Cardiac ventricle fibroblast (primary cell): ENCODE results near the gene HSP90AA1.

DNA sequence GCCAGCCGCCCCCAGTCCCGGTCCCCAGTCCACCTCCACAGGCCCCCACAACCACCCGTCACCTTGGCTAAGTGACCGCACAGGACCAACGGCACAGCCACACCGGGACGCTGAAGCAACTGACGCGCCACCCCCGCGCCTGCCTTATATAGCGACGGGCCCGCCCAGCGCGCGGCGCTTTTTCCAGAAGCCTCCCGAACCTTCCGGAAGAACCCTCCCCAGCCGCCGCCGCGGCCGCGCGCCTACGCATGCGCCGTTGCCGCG is at the start of gene HSP90AA1:
Gene HSP90AA1 (minus strand): TSS at position 121 of the 264 bp plus-strand sequence.
- RAMPAGE, long total RNA = no peak

GRCh38 chr14:102088172-102088885 is 1.5 kb upstream of the HSP90AA1 start:
- RAMPAGE, long total RNA = no peak

GRCh38 chr14:102191004-102191582 is 51.4 kb downstream of the WDR20 start:
- RAMPAGE, long total RNA = no peak

GRCh38 chr14:102510754-102511165 is 1.2 kb upstream of the ANKRD9 start:
- RAMPAGE, long total RNA = no peak

DNA sequence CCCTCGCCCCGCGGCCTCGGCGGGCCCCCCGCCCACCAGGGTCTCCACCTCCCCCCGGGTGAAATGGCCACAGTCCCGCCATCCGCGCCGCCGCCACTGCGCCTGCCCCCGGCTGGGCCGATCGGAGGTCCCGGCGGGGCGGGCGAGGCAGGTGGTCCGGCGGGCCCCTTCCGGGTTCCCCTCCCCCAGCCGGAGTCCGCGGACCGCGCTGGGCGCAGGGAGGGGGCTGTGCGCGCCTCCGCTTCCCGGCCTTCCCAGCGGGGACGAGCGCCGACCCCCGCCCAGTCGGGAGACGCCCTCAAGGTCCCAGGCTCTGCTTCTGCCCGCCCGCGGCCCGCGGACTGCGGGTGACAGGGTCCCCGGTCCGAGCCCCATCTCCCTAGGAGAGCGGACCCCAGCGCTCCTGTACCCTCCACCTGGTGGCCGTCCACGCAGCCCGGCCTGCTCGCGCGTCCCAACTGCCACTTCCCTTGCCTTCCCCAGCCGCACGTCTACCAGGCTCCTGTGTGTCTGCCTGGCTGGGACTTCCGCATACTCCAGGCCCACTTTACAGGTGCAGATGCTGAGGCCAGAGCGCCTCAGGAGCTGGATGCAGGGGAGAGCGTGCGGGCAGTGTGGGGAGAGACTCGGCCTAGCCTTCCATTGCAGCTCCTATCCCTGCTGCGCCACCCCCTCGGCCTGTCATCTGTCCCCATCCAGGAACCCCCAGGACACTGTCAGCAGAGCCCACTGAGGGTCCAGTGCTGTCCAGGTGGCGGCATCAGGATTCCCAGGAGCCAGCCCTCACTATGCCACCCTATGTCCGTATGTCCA is 7.8 kb upstream of the ANKRD9 start:
- RAMPAGE, long total RNA = no peak

GRCh38 chr14:102544054-102544294 is 34.4 kb upstream of the ANKRD9 start:
- RAMPAGE, long total RNA = no peak

- RAMPAGE, long total RNA = no peak
Observed at GRCh38 chr14:102662944-102663525, 70.6 kb downstream of the RCOR1 start.

- RAMPAGE, long total RNA = no peak
Observed at GRCh38 chr14:102768246-102768641, 9.0 kb upstream of the TRAF3 start.

GRCh38 chr14:102778771-102778988 is 1.4 kb downstream of the TRAF3 start:
- RAMPAGE, long total RNA = no peak

GRCh38 chr14:102848898-102849573 is 71.8 kb downstream of the TRAF3 start:
- RAMPAGE, long total RNA = no peak

GRCh38 chr14:102882926-102883378 is 39.5 kb upstream of the AMN start:
- RAMPAGE, long total RNA = no peak

GRCh38 chr14:102893413-102894256 is 28.8 kb upstream of the AMN start:
- RAMPAGE, long total RNA = no peak

- RAMPAGE, long total RNA = no peak
Observed at GRCh38 chr14:102931932-102933151, 9.9 kb downstream of the AMN start.

DNA sequence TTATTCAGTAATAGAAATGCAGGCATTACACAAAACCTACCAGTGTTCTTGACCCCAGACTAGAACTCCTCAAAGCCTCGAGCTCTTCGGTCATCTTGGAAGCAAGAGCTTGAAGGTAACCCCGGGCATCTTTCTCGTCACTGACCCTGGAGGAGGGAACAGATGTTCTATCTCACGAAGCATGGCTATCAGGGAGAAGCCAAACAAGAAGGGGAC is 43.7 kb downstream of the AMN start:
- RAMPAGE, long total RNA = no peak

DNA sequence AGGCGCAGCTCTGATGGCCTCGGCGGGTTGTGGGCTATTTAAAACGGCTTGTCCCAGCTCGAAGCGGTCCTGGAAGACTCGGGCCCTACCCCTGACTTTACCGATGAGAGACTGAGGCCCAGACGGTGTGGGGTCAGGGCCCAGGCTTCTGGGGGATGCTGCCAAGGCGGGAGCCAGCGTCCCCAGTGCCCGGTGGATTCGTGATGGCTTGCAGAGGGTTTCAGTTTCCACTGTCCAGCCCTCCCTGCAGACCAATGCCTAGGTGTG is 654 bp upstream of the CDC42BPB start:
- RAMPAGE, long total RNA = no peak

GRCh38 chr14:103098473-103098983 is 4.0 kb downstream of the EXOC3L4 start:
- RAMPAGE, long total RNA = no peak

DNA sequence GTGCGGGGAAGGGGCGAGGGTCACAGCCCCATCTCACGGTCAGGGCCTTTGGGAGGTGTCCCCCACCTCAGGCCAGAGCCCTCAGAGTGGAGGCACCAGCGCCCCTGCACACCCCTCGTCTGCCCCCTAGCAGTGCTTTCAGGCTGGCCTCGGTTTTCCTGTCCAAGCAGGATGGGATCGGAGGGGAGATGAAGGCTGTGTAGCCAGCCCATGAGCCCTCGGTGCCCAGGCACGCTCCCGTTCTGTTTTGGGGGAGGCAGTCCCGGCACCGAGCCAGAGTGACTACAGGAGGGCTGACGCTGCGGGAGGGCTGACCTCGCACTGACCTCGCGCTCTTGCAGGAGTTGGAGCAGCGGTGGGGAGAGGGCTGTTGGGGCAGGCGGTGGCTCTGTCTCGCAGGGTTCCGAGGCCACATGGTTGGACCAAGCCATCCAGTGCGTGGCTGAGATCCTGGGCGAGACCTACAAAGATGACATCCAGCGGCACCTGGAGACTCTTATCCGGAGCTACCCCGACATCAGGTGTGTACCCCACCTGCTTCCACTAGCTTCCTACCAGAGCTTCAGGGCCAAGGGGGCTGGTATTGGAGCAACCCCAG is 13.6 kb downstream of the EXOC3L4 start:
- RAMPAGE, long total RNA = no peak

DNA sequence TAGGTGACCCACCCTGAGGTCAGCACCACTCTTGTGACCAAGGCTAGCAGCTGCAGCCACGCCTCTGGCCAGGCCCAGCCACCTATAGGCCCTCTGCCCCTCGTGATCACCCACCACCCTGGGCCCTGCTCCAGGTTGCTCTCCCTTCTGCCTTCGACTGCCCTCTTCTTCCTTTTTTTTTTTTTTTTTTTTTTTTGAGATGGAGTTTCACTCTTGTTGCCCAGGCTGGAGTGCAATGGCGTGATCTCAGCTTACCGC is 4.1 kb upstream of the TNFAIP2 start:
- RAMPAGE, long total RNA = no peak

DNA sequence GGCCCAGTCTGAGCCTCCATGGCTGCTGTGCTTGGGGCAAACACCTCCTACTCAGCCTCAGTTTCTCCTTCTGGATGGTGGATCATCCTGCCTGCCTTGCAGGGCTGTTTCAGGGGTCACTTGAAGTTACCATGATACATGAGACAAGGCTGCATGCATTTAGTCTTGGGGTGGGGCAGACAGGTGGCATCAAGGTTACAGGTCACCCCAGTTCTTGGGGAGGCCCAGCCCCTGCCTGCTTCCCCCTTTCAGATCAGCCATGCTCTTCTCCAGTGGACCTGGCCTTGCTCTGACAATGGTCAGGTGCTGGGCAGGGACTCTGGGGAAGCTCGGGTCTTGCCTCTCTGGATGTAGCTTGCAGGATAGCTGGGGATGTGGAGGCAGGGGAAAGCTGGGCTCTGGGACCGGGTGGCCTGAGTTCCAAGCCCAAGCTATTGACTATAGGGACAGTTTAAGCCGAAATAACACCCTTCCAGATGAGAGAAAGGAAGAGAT is 1.8 kb downstream of the TNFAIP2 start:
- RAMPAGE, long total RNA = no peak

- RAMPAGE, long total RNA = no peak
Observed at GRCh38 chr14:103138432-103139513, 15.5 kb downstream of the TNFAIP2 start.